Gallbladder (tissue), 1 donor: ENCODE measurements around a stretch of chr1.

- PRO-cap: no peak
Observed at GRCh38 chr1:32774480-32775158, 33.0 kb downstream of the KIAA1522 start.

DNA sequence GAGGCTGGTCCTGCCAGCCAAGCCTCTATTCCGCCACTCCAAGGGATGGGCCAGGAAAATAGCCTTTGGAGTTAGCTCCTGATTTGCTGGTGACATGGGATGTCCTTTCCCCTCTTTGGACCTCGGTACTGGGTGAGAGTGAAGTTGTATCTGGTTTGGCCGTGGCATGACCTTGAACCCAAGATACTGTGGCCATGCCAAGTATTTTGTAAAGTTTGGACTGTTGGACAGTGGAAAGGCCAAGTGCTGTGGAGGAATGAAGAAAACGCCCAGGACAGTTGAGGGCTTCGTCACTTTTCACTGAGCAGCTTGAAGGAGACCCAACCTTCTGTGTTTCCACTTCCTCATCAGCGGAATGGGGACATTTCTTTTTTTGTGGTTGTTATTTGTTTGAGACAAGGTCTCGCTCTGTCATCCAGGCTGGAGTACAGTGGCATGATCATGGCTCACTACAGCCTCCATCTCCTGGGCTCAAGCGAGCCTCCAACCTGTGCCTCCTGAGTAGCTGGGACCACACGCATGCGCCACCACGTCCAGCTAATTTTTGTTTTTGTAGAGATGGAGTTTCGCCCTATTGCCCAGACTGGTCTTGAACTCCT is 28.5 kb upstream of the RNF19B start:
- PRO-cap: no peak

GRCh38 chr1:33265142-33265894 is 9.0 kb downstream of the ZNF362 start:
- PRO-cap: no peak

DNA sequence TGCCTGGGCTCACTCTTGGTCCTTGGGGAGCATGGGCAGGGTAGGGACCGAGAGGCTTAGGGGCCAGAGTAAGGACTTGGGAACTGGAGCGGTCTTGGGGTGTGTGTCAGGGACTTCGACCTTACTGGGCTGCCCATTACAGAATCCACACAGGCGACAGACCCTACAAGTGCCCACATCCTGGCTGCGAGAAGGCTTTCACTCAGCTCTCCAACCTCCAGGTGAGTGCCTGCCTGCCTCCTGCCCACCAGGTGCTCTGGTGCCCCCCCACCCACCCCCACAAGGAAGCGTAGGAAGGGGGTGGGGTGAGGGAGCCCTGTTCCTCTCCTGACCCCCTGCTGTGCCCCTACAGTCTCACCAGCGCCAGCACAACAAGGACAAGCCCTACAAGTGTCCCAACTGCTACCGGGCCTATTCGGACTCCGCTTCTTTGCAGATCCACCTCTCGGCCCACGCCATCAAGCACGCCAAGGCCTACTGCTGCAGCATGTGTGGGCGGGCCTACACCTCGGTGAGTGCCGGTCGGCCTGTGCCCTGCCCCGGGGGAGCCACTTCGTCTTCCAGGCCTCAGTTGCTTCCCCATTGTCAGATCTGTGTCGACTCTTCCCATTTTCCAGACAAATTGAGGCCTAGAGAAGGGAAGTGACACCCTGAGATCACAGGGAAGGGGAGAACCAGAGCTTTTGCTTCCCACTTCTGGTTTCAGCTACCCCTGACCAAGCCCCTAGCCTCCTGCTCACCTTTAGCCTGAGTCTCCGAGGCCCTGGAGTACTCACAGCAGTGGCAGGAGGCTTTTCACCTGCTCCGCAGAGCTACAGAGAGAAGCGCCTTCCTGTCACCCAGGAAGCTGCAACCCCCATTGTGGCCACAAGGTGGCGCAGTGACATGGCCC is 25.9 kb downstream of the A3GALT2 start:
- PRO-cap: no peak

DNA sequence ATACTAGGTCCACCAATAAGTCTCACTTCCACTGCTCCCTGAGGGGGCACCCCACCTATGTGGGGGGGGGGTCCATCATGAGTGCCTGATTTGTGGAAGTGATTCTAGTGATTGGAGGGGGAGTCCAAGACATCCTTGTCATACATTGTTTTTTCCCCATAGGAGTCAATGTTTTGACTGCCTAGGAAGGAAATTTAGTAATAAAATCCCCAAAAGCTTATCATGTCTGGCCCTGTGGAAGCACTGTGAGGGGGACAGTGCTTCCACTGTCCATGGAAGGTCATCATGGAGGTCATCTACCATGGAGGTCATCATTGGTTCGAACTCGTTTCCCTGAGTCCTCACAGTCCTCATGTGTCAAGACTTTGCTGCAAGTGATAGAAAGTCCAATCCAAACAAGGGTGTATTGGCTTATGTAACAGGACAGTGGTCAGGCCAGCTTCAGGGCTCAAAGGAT is 19.9 kb downstream of the A3GALT2 start:
- PRO-cap: no peak

DNA sequence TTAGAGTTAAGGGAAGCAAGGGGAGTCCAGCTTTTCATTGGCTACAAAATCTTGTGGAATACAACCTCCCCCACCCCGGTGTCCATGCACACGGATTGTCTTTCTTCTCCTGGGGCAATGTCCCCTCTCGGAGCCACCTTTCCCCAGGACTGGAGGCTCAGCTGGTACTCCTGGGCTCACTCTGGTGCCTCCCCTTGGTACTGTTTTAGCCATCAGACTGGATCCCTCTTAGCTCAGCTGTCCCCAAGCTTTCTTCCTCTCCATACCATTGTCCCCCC is 165 bp downstream of the A3GALT2 start:
- PRO-cap: no peak

GRCh38 chr1:33346294-33347417 is 25.8 kb upstream of the A3GALT2 start:
- PRO-cap: bidirectional peak, plus-strand start at chr1:33347238, minus-strand start at chr1:33347053

DNA sequence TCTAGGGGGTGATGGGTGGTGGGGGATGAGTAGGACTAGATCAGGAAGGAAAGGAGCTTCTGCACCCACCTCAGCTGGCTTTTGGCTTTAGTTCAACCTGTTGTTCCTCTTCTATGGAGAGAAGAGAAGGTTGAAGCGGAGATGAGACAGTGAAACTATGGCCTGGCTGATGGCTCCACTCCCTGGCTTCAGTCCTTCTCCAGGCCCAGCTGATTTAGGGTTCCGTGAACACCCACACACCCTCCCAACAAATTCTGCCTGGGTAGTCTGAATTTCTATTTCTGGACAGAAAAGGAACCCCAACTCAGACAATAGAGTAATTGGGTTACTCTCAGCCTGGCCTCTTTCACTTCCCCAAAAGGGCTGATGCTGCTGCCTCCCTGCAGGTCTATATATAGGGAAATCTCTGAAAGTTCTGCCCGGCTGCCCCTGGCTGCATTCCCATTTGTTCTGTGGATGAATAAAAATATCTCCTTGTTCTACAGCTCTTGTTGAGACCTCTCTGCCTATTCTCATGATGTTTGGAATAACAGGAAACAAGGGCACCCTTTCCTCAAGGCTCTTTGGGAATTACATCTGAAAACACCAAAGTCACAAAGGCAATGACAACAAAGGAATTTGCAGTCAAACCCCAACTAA is 11.5 kb upstream of the ZSCAN20 start:
- PRO-cap: no peak

DNA sequence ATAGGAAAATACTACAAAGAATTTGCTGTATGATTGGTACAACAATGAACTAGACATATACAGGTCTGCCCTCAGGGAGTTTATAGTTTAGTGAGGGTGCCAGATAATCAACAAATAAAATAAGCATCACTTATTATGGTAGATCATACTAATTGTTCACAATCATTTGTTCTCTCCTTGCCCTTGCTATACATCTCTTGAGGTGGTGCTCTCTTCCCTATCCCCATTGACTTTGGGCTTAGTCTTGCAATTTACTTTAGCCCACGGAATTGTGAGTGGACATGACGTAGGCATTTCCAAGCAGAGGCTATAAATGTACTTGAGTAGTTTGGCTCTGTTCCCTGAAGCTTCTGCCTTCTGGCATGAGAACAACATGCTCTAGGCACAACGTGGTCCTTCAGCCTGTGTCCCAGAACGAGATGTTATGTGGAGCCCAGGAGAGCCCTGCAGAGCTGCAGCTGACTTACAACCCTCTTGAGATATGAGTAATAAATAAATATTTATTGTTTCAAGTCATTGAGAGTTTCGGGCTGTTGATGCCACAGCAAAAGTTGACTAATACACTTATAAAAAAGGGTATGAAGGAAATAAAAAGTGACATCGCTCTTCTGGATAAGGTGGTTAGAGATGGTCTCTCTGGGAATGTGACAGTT is 105.3 kb upstream of the HMGB4 start:
- PRO-cap: no peak

- PRO-cap: bidirectional peak, plus-strand start at chr1:34163294, minus-strand start at chr1:34163247
Observed at GRCh38 chr1:34162858-34163702, 1.9 kb downstream of the CSMD2 start.

DNA sequence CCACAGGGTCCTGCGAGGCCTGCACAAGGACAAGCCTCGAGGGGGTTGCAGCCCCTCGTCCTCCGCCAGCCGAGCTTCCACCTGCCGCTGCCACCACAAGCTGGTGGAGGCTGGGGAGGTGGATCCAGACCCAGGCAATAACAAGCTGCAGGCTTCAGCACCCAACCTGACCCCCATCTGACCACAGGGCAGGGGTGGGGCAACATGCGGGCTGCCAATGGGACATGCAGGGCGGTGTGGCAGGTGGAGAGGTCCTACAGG is 4.3 kb downstream of the GJB3 start:
- PRO-cap: no peak

DNA sequence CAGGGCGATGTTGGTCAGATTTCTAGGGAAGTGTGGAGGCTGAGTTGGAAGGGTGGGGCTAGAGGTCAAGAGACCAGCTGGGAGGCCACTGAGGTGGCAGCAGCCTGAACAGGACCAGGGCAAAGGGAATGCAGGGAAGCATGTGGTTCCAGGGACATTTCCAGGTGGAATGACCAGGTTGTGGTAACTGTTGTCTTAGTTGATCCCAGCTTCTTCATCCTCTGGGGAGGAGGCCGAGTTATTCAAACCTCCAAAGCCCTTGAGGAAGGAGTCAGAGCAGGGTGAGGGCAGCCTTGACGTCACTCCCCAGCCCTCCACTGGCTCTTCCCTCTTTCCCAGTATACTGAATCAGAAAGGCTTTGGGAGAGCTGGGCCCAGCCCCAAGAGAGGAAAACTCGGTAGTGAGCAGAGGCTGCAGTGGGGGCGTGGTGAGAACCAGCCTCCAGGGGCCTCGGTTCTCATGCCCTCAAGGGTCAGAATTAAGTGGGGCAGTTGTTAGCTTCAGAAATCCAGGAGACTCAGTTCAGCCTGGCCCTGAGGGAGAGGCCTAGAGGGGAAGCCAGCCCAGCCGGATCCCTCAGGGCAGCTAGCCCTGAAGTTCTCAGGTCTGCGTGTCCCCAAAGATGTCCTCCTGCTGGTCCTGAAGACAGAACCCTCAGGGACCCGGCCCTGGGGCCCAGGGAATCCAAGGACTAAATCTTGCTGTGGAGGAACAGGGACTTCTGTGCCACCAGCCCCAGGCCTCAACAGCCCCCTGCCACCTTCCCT is 1.8 kb upstream of the GJA4 start:
- PRO-cap: no peak

GRCh38 chr1:34867308-34867843 is 7.8 kb upstream of the SMIM12 start:
- PRO-cap: no peak

DNA sequence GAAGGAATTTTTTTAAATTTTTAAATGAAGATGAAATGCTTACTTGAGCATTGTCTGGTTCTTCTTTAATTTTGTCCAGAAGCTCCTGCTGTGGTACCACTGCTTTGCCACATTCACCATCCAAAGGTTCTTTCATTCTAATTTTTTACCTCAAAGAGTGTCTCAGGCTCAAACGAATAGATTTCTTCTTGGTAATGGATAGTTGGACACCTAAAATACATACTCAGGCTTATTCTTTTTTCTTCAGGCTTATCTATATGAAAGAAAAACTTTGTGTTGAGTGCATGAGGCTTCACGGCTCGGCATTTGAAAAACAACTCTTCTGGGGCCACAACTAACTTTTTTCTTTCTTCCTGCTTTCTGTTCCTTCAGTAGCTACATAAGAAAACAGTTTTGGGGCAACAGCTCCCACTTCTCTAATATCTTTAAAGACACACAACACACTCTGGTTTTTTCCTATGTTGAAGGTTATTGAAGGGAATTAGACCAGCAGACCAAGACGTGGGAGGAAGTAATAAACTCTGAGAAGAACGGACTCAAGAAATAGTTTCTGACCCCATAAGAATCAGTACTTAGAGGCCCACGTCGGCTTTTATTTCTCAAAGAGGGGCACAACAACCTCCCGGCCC is 1.1 kb downstream of the ZMYM6 start:
- PRO-cap: no peak

DNA sequence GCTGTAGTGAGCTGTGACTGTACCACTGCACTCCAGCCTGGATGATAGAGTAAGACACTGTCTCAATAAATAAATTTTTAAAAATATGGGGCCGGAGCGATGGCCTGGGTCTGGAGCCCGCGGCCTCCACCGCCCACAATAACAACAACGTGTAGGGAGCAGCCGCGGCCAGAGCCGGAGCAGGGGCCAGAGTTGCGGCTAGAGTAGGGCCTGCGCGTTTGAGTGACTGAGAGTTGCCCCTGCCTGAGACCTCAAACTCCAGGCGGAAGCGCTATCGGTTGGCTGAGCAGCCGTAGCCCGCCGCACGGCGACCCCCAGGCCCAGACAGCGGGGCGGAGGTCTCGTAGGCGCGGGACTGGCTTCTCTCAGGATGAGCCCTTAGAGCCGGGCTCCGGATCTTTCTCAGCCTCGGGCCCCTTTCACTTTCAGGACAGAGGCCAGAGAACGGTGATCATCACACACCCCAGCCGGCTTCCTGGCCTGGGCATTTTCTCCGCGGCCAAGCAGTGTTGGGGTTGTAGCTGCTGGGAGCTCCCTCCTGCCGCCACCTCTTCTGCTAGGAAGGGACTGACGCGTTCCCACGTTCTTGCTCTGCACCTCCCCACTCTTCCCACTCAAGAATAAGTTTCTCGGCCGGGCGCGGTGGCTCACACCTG is 41.6 kb downstream of the ZMYM1 start:
- PRO-cap: no peak

GRCh38 chr1:35177347-35177733 is 15.6 kb downstream of the SFPQ start:
- PRO-cap: no peak

DNA sequence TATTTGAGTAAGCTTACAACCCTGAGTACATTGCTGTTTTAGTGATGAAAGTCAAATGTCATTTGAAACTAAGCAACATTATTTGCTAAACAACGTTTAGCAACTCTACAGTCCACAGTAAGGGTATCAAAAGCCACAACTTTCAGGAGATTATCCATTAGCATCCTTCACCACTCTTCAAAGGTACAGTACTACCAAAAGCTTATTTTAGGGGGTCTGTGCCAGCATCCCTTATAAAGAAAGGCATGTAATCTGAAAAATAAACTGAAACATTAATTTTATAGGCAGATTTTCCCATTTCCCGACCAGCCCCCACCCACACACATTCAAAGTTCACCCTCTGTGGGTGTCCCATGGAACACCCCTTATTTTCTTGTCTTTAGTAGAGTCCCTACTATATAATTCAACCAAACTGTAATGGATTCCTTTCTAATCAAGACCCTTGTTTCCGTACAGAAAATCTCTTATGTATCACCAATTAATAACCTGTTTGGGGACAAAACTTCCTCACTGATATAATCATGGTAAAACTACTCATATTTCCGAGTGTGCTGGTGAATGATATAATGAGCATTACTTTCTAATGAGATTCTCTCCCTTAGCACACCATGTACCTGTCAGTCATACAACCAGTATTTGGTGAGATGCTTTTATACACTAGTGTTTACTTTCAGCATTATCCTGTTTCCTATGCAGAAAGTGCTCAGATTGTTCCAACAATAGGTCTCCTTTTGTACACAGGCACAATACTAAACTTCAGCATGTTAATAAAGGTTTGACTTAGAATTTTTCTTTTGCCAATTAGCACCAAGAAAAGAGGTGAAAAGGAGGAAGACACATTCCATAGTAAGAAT is 10.9 kb downstream of the SFPQ start:
- PRO-cap: no peak

GRCh38 chr1:35192795-35192951 is 272 bp downstream of the SFPQ start:
- PRO-cap: no peak

DNA sequence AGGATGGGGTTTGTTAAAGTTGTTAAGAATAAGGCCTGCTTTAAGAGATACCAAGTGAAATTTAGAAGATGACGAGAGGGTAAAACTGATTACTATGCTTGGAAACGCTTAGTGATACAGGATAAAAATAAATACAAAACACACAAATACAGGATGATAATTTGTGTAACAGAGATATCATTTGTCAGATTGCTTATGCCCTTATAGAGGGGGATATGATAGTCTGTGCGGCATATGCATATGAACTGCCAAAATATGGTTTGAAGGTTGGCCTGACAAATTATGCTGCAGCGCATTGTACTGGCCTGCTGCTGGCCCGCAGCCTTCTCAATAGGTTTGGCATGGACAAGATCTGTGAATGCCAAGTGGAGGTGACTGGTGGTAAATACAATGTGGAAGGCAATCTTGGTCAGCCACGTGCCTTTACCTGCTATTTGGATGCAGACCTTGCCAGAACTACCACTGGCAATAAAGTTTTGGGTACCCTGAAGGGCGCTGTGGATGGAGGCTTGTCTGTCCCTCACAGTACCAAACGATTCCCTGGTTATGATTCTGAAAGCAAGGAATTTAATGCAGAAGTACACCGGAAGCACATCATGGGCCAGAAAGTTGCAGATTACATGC is 82.3 kb downstream of the ZMYM4 start:
- PRO-cap: no peak

DNA sequence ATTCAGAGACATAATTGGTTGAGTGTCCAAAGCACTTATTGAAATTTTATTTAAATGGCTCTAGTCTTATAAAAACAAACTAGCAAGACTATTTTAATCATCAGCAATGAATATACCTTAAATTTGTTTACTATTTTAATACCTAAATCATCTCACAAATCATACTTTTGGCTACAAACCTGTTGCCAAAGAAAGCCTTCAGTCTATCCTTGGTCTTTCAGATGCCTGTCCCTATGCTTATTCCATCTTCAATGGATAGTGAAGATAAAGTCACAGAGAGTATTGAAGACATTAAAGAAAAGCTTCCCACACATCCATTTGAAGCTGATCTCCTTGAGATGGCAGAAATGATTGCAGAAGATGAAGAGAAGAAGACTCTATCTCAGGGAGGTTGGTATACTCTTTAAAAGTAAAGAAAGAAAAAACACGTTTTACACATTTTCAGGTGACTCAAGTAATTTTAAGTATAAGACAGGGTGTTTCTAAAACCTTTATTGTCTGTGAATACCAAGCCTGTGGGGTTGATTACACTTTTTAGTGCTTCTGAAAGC is 128.7 kb downstream of the ZMYM4 start:
- PRO-cap: no peak